HT-29 (cell line): Measurements from ENCODE around the gene MEN1.

GRCh38 chr11:63997523-63998109 lies 11.4 kb downstream of the OTUB1 start:
- RAMPAGE, long total RNA: no peak

DNA sequence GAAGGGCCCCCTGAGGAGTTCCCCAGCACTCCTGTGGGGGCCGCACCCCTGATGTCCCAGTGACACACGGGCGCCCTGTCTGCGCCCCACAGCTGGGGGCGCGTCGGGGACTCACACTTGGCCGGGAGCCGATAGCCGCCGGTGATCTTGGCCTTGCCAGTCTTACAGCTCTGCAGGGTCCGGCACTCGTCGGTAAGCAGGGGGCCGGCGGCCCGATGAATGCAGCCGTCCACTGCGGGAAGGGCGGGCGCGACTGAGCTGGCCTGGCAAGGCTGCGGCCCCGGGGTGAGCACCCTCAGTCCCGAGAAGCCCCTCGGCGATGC lies 13.8 kb downstream of the OTUB1 start:
- RAMPAGE, long total RNA: no peak

DNA sequence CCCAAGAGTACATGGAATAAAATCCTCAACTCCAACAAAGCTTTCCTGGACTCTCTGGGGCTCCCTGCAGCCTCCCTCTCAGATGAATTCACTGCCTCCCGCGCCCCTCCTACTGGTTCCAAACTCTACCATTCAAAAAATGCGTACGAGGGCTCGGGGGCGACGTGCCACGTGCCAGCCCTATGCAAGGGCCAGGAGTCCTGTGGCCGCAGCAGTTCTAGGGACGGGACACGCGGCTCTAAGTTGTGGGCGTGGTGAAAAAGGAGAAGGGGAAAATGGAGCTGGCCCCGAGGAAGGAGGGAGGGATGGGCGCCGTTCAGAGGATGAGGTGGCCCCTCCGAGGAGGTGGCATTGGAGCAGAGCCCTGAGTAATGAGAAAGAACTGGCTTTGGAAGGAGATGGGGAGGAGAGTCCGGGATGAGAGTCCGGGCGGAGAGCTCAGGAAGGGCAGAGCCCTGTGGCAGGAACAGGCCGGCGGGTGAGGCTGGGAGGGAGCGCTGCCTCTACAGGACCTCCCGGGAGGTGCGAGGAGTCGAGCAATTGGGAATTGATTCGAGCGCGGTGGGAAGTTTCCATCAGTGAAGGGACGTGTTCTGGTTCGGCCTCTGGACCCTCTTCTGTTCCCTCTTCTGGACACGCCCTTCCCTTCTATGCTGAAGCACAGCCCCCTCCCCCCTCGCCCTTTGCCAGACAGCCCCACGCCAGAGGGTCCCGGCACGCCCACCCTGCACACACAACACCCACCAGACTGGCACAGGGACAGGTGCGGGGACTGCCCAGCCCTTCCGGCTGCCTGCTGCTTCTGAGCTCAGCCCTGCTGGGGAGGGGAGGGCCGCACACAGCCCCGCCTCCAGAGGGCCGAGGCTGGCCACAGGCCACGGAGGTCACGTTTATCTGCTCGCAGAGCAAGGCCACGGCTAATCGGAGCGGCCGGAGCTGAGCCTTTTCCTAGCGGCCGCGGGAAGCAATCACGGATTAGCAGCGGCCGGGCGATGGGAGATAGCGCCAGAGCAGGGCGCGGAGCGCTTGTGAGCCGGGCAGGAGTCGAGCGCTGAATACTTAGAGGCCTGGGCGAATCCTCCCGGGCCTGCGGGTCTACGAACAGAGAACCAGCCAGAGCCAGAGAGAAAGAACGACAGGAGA lies 21.2 kb downstream of the OTUB1 start:
- RAMPAGE, long total RNA: no peak

- RAMPAGE, long total RNA: no peak
These were observed 16.7 kb upstream of the FLRT1 start for GRCh38 chr11:64018985-64019514.

DNA sequence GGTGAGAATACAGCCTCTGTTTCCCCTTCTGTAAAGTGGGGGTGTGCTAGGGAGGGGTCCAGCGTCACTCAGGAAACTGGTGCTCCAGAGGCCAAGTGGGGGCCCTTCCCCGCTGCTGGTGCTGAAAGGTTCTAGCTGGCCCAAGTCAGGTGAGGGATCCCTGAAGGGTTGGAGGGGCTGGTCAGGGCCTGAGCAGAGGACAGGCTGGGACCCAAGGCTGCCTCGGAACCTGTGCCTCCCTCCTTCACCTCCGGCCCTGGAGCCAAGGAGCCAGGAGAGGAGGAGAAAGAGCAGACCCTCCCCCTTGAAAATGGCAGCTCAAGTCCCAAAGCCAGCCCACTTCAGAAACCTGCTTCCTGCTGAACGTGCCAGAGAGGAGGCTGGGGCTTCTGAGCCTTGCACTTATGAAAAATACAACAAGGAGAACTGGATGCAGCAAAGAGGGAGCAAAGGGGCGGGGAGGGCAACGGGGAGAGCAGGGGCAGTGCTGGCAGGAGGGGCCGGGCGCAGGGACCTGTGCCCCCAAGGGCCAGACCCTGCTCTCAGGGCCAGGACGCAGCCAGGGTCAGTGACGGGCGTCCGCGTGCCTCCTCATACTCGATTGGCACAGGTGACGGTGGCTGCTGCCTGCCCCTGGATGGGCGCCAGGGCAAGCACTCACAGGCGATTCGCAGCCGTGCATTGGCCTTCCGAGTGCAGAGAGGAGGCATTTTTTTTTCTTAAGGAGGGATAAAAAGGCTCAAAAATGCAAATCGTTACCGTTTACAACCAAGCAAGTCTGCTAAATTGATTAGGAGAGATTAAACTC lies 43.1 kb downstream of the MACROD1 start:
- RAMPAGE, long total RNA: no peak

DNA sequence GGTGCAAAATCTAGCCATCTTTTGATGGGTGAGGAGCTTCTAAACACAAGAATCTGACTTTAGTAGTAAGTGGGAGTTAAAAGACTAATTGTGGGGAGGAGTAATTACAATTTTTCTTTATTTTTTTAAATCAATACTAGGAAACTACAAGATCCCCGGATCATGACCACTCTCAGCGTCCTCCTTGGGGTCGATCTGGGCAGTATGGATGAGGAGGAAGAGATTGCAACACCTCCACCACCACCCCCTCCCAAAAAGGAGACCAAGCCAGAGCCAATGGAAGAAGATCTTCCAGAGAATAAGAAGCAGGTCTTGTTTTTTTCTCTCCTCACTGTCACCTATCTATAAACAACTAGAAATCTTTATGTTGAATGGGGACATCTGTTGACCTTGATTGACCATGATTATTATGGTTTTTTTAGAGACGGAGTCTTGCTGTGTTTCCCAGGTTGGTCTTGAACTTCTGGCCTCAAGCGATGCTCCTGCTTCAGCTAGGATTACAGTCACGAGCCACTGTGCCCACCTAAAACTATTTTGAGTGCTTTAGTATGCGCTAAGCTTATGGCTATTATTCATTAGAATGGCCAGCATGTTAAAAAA lies 9.6 kb downstream of the STIP1 start:
- RAMPAGE, long total RNA: no peak

GRCh38 chr11:64207064-64208159 lies 891 bp downstream of the FERMT3 start:
- RAMPAGE, long total RNA: no peak

GRCh38 chr11:64238194-64238798 lies 2.6 kb upstream of the ENSG00000286264 start:
- RAMPAGE, long total RNA: no peak

DNA sequence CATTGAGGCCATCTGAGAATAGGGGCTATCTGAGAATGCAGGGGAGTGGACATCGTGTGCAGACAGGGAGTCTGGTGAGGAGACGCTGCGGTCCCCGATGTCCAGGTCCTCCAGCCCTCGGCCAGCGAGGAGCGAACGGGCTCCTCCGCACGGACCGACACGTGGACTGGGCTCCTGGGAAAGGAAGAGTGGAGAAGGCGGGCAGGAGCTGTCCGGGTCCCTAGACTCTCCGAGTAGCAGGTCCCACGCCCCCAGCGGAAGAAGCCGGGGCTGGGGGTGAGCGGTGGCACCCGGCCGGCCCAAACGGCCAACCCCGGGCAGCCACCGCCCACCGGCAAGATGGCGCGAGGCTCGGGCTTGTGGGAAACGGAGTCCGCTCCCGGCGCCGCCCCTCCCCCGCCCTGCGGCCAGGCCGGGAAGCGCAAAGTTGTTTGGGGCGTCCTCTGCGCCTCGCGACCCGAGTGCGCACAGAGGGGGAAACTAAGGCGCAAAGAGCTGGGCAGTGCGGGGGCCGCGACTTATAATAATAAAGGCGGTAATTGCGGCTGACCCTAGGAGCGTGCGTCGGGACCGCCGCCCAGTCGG lies 535 bp upstream of the PPP1R14B start:
- RAMPAGE, long total RNA: no peak

DNA sequence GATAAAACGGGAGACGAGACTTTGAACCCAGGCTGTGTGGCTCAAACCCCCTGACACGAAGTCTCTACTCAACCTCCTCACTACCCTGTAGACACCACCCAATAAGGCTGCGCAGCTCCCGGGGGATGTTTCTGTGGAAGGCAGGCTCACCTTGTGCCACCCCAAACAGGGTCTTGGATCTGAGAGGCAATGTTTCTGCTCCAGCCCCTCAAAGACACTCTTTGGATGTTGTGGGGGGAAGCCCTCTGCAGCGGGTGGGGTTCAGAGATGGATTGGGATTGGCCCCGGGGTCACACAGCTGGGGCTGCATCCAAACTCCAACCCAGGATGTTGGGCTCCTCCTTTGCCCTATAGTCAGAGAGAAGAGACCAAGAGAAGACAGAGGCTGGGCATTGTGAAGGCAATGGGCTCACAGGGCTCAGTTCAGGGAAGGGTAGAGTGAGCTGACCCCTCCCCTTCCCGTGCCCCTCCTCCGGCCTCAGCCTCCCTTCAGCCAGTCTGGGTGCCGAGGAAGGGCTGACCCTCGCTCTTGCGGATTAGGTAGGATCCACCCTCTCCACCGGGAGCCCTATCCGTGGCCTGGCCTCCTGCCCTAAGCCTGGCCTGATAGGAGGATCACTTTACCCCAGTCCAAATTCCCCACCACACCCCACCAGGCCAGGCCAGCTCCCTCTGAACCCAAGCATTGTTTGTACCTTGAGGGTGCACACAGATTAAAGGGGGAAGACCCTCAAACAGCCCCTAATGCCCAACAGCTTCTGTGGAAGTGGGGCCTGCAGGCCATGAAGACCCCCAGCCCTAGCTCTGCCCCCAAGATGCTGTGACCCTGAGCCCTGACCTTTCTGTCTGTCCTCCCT lies 1.7 kb upstream of the PPP1R14B start:
- RAMPAGE, long total RNA: no peak

DNA sequence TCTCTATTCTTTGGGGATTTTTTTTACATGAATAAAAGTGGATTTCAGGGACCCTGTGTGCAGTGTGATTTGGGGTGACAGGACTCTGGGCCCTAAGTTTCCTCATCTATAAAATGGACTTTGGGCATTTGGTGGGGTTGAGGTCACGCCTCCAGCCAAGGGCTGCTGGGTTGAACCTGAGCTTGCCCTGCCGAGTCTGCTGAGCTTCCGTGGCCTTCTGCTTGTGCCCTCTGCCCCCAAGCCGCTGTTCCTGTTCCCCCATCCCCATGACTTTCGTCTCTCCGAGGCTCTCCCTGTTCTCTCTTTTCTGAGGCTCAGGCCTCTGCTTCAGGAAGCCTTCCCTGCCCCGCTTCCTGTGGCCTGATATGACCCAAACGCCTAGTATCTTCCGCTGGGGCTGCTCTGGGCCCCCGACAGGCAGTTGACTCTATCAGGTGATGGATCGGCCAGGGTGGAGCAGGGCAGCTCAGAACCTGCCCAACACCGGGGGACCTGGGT lies 16.5 kb downstream of the BAD start:
- RAMPAGE, long total RNA: no peak

- RAMPAGE, long total RNA: no peak
These were observed 5.8 kb upstream of the RPS6KA4 start for GRCh38 chr11:64352946-64353685.

GRCh38 chr11:64372262-64373413 lies 13.7 kb downstream of the RPS6KA4 start:
- RAMPAGE, long total RNA: no peak

DNA sequence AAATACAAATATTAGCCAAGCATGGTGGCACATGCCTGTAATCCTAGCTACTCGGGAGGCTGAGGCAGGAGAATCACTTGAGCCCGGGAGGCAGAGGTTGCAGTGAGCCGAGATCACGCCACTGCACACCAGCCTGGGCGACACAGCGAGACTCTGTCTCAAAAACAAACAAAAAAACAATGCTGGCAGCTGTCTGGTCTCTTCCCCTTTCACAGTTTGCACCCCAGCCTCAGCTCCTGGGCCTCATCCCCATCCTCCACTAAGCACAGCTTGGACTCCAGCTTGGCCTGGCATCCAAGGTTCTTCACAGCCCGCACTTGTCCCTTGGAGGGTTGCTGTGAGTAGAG lies 2.2 kb upstream of the PYGM start:
- RAMPAGE, long total RNA: no peak

- RAMPAGE, long total RNA: no peak
These were observed 3.1 kb upstream of the PYGM start for GRCh38 chr11:64762371-64763712.

DNA sequence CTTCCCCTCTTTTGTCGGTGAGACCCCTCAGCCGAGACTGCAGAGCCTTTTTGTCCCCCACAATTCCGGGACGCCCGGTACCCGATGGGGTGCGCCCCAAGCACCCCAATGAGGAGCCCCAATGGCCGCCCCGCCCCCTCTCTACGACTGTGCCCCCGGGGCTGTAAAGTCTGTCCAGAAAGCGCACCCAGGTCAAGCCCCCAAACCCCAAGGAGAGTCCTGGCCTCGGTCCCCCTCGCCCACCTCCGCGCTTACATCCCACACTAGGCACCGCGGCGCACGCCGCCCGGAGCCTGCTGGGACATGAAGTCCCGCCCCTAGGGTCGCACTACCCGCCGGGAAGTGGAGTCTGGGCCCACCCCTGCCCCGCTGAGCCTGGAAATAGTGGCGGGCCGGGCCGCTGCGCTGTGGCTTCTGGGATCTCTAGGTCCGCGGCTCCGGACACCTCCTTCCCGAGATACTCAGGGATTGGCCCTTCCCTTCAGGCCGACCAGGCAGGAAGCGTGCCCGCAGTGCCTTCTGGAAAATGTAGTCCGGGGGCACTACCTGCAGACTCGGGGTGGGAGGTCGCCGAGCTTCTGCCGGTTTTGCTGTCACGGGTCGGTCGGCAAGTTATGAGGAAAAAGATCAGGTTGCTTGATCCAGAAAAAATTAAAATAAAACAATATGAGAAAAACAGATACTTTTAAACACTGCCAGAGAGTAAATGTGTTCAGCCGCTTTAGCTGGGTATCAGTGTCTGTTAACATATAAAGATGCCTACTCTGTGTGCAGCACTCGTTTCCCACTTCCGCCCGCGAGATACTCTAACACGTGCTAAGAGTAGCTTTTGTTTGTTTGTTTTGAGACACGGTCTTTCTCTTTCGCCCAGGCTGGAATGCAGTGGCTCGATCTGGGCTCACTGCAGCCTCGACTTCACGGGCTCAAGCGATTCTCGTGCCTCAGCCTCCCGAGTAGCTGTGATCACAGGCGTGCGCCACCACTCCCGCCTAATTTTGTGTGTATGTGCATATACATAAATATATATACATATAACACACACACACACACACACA lies at the start of gene MEN1:
MEN1 (minus strand) TSS at position 281 of the 1,055 bp plus-strand sequence.
- RAMPAGE, long total RNA: no peak

GRCh38 chr11:64892526-64892965 lies 14.1 kb upstream of the EHD1 start:
- RAMPAGE, long total RNA: no peak

DNA sequence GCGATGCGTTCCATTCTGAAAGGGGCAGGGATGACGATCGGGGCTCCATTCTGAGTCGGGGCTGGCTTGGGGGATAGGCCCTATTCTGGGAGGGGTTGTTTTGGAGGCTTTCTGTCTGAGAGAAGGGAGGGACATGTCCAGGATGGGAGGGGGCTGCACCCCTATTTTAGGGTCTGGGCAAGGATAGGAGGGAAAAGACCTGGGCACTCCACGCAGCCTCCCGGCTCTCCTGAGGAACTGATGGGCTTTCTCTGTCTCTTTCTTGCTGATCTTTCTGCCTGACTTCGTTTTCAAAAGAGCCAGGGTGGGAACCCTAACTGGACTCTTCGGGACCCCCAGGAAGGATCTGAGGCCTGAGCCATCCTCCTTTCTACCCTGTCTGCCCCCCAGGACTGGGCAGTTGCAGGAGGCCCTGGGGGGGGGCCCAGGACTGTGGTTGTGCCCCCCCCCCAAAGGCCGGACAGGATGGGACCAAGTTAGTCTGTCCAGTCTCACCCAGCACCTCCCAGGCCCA lies 742 bp downstream of the PPP2R5B start:
- RAMPAGE, long total RNA: no peak

DNA sequence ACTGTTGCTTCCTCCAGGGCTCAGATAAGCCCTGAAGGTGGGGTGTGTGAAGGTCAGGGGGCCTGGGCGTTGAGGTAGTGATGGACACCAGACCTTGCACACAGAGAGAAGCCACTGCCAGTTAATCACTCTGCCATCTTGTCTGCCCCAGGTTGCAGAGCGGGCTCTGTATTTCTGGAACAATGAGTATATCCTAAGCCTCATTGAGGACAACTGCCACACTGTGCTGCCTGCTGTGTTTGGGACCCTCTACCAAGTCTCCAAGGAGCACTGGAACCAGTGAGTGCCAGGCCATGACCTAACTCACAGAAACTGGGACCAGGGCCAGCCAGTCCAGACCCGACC lies 3.1 kb downstream of the GPHA2 start:
- RAMPAGE, long total RNA: no peak

DNA sequence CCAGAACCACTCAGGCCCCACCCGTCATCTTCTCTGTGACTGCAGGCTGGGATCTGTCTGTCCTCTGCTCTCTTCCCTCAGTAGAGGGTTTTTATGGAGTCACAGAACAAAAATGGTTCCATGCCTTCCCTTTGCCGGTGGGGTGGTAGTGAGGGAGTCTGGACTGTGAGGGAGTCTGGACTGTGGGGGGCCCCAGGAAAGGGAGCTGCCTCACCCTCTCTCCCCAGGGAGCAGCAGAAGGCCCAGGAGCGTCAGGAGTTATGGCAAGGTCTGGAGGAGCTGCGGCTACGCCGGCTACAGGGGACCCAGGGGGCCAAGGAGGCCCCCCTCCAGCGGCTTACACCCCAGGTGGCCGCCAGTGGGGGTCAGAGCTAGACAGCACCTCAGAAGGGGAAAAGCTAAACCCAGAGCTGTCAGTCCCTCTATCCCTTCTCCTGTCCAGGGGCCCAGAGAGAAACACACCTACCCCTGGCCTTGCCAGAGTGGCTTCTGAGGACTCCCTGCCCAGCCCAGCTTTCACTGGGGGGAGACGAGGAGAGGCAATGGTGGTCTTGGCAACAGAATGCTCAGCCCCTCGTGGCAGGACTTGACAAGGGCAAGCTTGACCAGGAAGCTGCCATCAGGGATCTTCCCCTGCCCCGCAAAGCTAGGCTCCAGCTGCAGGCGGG lies 2.1 kb downstream of the GPHA2 start:
- RAMPAGE, long total RNA: no peak